IMR-90 (cell line): Measurements from ENCODE around the gene KLHL1.

DNA sequence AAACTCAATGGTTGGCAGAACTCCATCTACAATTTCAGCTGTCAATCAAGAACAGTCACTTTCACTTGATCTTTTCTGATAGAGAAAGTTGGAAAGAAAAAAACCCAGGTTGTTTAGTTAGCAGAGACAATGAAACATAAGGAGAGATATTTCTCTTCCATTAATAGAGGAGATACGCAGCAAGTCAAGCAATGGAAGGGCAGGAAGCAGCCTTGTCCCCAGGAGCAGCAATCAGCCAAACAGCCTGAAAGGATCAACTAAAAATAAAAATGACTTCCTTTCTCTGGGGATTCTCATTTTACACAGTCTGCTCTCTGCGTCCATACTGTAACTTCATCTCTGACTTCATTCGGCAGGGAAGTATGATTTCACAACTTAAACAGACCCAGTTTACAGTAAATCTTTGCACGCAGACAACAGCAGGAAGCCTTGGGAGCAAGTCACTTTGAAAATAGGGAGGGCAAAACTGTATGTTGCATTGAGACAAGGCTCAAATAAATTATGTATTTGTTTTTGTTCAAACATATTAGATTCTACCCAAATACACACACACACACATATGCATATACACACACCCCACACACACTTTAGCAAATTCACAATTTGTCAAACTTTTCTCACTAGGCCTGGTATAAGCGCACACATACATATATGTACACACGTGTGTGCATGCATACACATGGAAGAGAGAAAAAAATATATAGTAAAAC, 826.6 kb downstream of the DIAPH3 start:
- RRBS, result no CpG with 5 or more reads among the region's 6 CpGs
CAGE:
- cytosol, long polyA plus RNA, result no peak
- long polyA plus RNA, result no peak
- nucleus, long polyA plus RNA, result no peak

- RRBS, result no CpG with 5 or more reads among the region's 1 CpG
CAGE:
- cytosol, long polyA plus RNA, result no peak
- long polyA plus RNA, result no peak
- nucleus, long polyA plus RNA, result no peak
These were observed 525.2 kb downstream of the DIAPH3 start for GRCh38 chr13:59638431-59638932.

DNA sequence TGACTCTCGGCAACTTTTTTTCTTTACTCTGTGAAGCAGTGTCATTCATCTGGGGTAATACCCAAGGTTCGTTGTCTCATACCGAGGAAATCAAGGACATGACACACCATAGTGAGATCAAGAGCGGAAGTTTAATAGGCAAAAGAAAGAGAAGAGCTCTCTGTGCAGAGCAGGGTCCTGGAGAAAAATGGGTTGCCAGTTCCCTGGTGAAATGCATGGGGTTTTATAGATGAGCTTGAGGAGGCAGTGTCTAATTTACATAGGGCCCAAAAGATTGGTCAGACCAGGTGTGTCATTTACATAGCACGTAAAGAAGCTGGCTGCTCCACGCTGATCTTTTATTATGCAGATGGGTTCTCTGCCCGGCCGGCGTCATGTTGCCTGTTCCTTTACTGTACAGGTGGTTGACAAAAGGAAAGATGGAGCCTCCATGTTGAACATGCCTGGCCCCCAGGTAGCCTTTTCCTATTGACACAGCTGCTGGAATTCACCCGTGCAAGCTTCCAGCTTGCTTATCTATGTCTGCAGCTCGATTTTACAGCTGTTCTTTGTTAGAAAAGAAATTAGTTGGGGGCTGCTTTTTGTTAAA, 97.8 kb upstream of the DIAPH3 start:
- RRBS, result no CpG with 5 or more reads among the region's 11 CpGs
CAGE:
- cytosol, long polyA plus RNA, result no peak
- long polyA plus RNA, result no peak
- nucleus, long polyA plus RNA, result no peak

- RRBS, result 2% methylated on average over 22 of the region's 47 CpGs
CAGE:
- cytosol, long polyA plus RNA, result no peak
- long polyA plus RNA, result no peak
- nucleus, long polyA plus RNA, result no peak
These were observed 782 bp downstream of the TDRD3 start for GRCh38 chr13:60397675-60398328.

GRCh38 chr13:60405259-60405728, 8.3 kb downstream of the TDRD3 start:
- RRBS, result no CpG with 5 or more reads among the region's 1 CpG
CAGE:
- cytosol, long polyA plus RNA, result no peak
- long polyA plus RNA, result no peak
- nucleus, long polyA plus RNA, result no peak

- RRBS, result no CpG with 5 or more reads among the region's 1 CpG
CAGE:
- cytosol, long polyA plus RNA, result no peak
- long polyA plus RNA, result no peak
- nucleus, long polyA plus RNA, result no peak
These were observed 249.0 kb upstream of the PCDH20 start for GRCh38 chr13:61664747-61664989.

DNA sequence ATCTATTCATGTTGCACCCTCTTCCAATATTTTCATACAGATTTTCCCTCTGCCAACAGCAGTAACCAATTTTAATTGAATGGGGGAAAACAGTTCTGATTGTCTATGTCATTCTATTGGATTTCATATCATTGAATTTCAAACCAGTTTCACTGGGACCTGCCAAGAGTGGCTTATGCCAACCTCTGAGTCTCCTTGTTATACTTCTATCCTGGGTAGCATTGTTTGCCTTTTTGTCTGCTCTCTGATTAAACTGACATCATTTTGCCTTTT, 1289.6 kb downstream of the PCDH9 start:
CAGE:
- cytosol, long polyA plus RNA, result no peak
- long polyA plus RNA, result no peak
- nucleus, long polyA plus RNA, result no peak

- RRBS, result no CpG with 5 or more reads among the region's 3 CpGs
CAGE:
- cytosol, long polyA plus RNA, result no peak
- long polyA plus RNA, result no peak
- nucleus, long polyA plus RNA, result no peak
These were observed 36.9 kb upstream of the PCDH9 start for GRCh38 chr13:67267100-67267402.

DNA sequence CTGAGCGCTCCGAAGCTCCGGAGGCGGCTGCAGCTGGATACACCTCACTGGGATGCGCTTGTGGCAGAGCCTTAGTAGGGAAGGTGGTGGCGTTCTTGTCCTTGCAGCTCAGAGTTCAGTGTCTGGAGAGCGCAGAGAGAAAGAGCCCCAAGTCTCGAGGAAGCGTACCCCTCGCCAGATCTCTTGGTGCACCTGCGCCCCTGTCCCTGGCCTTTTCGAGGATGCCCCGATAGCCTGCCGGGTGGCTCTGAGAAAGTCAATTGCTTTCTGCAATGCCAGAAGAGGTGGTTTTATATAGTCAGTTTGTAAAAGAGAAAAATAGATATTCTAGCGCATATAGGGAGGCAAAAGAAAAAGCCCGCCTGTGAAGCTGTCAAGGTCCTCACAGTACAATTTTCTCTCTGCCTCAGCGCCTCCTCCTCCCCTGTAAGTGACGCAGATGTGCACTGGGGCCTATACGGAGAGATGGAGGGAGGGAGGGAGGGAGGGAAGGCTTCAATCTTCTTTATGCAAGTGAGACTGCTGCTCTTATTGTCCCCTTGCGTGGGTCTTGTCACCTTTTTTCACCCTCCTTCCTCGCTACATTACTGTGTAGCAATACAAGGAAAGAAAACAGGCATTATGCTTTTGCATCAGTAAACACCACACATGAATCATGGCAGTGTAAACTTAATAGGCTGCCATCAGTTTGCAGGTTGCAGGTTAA, at the start of gene KLHL1:
KLHL1 (minus strand) TSS at position 391 of the 706 bp plus-strand sequence.
- RRBS, result no CpG with 5 or more reads among the region's 21 CpGs
CAGE:
- cytosol, long polyA plus RNA, result no peak
- long polyA plus RNA, result no peak
- nucleus, long polyA plus RNA, result no peak

GRCh38 chr13:71765106-71765589, 101.9 kb downstream of the DACH1 start:
- RRBS, result no CpG with 5 or more reads among the region's 2 CpGs
CAGE:
- cytosol, long polyA plus RNA, result no peak
- long polyA plus RNA, result no peak
- nucleus, long polyA plus RNA, result no peak

DNA sequence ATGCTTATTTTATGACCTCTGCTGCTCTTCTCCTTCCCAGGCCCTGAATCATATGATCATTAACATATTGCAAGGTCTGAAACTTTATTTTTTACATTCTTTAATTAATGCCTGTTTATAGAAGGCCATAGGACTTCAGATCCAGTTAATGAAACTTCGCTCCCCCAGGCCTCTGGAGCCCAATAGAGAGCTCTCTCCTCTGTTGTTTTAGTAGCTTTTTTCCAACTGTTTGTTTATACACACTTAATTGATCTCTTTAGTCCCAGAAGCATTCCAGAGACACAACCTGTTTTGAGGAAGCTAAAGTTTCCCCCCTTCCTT, 68.3 kb downstream of the DACH1 start:
- RRBS, result no CpG with 5 or more reads among the region's 1 CpG
CAGE:
- cytosol, long polyA plus RNA, result no peak
- long polyA plus RNA, result no peak
- nucleus, long polyA plus RNA, result no peak

- RRBS, result no CpG with 5 or more reads among the region's 4 CpGs
CAGE:
- cytosol, long polyA plus RNA, result no peak
- long polyA plus RNA, result no peak
- nucleus, long polyA plus RNA, result no peak
These were observed 111.1 kb downstream of the KLF5 start for GRCh38 chr13:73169834-73170425.

GRCh38 chr13:73177938-73178634, 119.3 kb downstream of the KLF5 start:
- RRBS, result no CpG with 5 or more reads among the region's 3 CpGs
CAGE:
- cytosol, long polyA plus RNA, result no peak
- long polyA plus RNA, result no peak
- nucleus, long polyA plus RNA, result no peak

GRCh38 chr13:73235280-73235606, 176.4 kb downstream of the KLF5 start:
- RRBS, result 85% methylated on average over 7 of the region's 12 CpGs
CAGE:
- cytosol, long polyA plus RNA, result no peak
- long polyA plus RNA, result no peak
- nucleus, long polyA plus RNA, result no peak

DNA sequence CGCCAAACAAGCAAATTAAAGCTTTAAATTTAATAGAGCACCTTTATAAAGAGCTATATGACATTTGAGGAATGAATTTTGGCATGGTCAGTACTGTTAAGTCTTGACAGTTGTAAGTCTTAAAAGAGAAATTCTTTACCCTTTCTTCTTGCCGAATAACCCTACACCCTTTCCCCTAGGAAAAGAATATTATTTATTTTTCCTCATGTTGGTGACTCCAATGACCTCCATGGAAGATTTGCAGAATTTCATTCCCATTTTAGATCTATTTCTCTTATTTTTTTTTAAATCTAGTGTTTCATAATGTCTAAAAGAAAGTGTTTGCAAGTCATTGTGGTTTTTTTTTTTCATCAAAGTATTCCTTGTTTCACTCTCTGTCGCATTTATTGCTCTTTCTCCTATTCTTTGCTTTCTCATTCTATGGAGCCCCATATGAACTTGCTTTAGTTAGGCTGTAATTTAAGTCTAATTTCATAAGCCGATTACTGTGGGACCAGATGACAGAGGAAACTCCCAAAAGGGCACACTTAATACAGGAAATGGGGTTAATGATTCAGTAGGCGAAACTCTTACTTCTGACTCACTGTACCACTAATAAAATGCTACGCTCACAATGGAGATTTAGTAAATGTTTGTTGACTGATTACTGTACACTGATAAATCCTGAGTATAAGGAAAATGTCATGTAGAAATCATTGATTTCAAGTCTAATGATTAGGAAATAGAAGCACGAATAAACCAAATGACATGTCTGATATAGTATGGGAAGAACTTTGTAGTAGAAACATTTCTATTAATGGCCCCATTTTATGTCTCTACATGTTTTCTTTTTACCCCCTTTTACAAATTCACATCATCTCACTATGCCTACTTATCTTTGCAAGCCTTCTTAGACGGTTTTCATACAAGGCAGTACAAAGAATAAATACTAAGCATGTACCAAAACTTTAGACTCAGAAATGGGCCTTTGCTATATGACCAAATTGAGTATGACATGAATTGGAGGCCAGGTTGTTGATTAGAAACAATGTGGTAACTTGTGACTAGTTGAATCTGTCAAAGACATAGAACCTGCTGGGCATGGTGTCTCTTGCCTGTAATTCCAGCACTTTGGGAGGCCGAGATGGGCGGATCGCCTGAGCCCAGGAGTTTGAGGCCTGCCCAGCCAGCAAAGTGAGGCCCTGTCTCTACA, 276.4 kb downstream of the KLF5 start:
- RRBS, result no CpG with 5 or more reads among the region's 11 CpGs
CAGE:
- cytosol, long polyA plus RNA, result no peak
- long polyA plus RNA, result no peak
- nucleus, long polyA plus RNA, result no peak

GRCh38 chr13:73536981-73537334, 478.2 kb downstream of the KLF5 start:
- RRBS, result no CpG with 5 or more reads among the region's 5 CpGs
CAGE:
- cytosol, long polyA plus RNA, result no peak
- long polyA plus RNA, result no peak
- nucleus, long polyA plus RNA, result no peak

DNA sequence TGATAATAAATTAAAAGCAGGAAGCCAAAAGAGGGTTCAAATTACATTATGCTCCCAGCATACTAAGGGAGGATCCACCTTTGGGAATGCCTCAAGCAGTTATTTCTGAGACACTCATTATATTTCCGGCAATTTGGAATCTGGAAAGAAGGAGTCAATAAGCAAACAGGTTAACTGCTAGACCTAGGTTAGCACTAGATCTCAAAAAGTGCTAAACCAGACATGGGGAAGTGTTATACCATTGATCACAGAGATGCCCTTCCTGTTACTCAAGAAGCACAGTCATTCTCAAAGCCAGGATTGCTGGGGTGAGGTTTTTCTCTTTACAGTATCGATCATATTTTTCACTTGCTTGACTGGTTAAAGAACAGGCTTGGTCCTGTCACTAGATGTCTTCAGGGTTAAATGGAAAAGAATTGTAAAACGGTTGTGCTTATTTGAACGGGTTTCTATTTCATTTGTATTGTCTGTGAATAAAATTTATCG, 552.1 kb downstream of the KLF5 start:
- RRBS, result no CpG with 5 or more reads among the region's 5 CpGs
CAGE:
- cytosol, long polyA plus RNA, result no peak
- long polyA plus RNA, result no peak
- nucleus, long polyA plus RNA, result no peak

- RRBS, result no CpG with 5 or more reads among the region's 24 CpGs
CAGE:
- cytosol, long polyA plus RNA, result no peak
- long polyA plus RNA, result no peak
- nucleus, long polyA plus RNA, result no peak
These were observed 581.6 kb downstream of the KLF5 start for GRCh38 chr13:73640301-73640857.

GRCh38 chr13:73859971-73860302, 801.1 kb downstream of the KLF5 start:
- RRBS, result no CpG with 5 or more reads among the region's 5 CpGs
CAGE:
- cytosol, long polyA plus RNA, result no peak
- long polyA plus RNA, result no peak
- nucleus, long polyA plus RNA, result no peak

DNA sequence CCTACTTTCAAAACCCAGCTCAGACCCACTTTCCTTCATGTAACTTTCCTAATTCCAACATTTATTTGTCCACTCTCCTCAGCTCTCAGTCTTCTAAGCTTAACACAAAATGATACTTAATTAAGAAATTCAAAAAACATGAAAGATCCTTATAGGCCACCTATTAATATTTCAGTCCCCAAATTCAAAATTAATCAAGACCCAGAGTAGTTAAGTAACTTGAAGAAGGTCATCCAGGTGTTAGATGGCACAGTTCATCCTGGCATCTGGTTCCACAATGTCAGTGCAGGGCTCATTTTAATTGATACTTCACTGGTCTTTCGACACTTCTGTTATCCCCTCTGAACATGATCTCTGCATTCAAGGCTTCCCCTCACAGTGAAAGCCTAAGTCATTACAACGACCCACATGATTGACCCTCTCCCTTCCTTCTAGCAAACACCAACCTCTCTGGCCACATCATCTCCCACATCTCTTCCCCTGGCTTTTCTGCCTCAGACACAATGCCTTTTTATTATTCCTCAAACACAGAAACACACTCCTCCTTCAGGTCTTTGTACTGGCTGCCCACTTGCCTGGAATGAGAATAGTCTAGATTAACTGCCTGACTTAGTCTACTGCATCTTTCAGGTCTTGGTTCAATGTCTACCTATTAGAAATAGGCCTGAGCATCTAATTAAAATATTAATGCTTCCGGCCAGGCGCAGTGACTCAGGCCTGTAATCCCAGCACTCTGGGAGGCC, 848.8 kb downstream of the KLF5 start:
- RRBS, result no CpG with 5 or more reads among the region's 4 CpGs
CAGE:
- cytosol, long polyA plus RNA, result no peak
- long polyA plus RNA, result no peak
- nucleus, long polyA plus RNA, result no peak